ENCODE results near the genes TTC33, RIMOC1 and FBXO4.

DNA sequence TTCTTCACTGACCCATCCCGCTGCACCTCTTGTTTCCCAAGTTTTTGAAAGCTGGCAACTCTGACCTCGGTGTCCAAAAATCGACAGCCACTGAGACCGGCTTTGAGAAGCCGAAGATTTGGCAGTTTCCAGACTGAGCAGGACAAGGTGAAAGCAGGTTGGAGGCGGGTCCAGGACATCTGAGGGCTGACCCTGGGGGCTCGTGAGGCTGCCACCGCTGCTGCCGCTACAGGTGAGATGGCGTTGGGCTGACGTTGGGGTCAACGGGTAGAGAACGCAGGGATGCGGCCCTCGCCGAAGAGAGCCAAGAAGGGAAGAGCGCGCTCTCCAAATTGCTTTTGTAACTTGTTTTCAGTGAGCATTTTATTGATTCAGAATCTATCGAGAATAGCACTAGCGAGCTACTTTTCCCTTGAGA is 541 bp downstream of the PTGER4 start:
- PRO-cap, result no peak
- RAMPAGE, long total RNA, 4 experiments, result no peak in any of the 4 experiments

GRCh38 chr5:40696624-40697158 is 17.0 kb downstream of the PTGER4 start:
- PRO-cap, result no peak
- RAMPAGE, long total RNA, 4 experiments, result no peak in any of the 4 experiments

- PRO-cap, result unidirectional peak, minus-strand start at chr5:40755945
- RAMPAGE, long total RNA, 4 experiments, result start-site peak on the minus strand in 4 of 4 experiments, at chr5:40755908-40755950 at its widest, 373 to 611 reads per replicate
Observed at GRCh38 chr5:40755317-40756501, at the start of gene TTC33. Gene TTC33 (minus strand): TSS chr5:40755961.

DNA sequence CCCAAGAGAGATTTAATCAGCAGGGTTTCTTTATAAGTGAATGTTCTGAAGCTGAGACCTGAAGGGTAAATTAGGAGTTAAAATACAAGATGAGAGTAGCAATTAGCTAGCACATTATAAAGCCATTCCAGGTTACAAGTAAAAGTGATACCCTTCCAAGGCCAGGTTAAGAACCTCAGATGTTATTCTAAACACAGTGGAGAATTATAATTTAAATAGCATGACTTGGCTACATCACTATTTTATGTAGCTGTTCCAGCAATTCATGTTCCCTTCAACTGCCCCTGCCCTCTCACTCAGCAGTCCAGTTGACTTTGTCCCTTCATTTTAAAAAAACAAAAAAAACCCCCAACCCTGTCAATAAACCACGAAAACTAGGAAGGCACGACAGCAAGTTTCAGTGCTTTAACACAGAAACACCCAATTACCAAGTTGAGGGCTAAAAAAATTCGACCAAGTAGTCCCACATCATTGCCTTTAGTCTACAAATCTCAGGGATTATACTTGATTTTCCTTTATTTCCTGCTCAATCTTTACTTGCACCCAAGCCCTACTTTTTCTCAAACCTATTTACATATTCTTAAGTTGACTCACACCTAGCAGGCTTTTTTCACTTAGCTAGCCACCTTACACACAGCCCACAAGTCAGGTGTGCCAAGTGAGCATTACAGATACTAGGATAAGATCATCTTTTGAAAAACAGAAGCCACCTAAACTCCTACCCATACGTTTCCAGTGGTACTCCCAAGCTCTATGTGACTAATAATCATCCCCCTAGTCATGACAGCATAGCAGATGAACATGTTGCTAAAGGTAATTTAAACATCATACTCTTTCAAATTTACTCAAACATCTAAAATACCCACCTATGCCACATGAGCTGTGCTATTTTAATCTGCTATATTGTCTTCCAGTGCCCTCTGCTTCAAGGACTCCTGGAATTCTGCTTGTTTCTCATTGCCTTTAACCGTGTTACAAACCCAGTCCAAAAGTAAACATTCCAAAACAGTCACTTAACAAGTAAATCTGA is 3.4 kb downstream of the RPL37 start:
- PRO-cap, result no peak
- RAMPAGE, long total RNA, 4 experiments, result no peak in any of the 4 experiments

DNA sequence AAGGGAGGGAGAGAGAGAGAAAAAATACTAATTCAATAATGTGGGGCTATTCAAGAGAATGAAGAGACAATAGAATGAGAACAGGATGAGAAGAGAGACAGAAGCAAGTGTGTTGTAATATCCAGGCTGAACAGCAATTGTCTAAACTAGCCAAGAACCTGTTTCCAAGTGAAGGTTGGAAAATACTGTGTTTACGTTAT is 27.4 kb downstream of the C7 start:
- PRO-cap, result no peak
- RAMPAGE, long total RNA, 4 experiments, result no peak in any of the 4 experiments

DNA sequence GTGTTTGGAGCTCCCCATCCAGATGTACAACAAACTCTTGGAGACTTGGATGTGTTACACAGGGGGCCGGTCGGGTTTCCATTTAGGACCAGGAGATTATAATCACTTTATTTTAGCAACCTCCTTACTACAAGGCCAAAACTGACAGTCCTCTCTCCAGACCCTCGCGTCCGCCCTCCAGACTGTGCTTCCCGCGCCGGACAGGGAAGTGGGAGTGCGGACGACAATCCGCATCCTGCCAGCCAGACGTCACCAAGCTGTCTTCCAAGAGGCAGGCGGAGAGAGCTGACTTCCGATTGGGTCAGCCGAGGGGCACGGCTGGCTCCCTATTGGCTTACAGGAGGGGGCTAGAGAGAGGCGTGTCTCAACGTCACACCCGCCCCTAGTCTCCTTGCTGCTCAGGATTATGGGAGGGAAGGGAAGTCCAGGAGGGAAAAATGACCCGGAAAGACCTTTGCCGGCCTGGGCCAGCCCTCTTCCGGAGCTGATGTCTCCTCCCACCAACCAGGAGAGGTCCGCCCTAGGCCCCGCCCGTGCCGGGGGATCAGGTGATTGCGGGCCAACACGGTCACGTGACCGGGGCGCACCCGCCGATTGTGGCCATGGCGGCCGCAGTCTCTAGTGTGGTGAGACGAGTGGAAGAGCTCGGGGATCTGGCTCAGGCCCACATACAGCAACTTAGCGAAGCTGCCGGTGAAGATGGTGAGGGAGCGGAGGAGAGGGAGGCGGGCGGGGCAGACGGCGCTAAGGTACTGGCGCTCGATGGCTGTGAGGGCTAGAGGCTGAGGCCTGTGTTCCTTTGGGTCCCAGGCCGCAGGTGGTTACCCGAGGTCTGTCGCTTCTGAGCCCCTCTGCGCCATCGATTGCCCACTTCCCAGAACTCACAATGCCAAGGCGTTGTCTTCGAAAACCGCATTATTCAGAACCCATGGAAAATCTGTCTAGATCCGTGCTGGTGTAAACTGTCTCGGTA is at the start of gene RIMOC1:
TSS of gene RIMOC1 (plus strand) at position 579 of the 973 bp plus-strand sequence.
- PRO-cap, result bidirectional peak, plus-strand start at position 584 of the sequence, minus-strand start at position 202 of the sequence
- RAMPAGE, long total RNA, 4 experiments, result start-site peak on the plus strand in 1 of 4 experiments, centred at position 589 of the sequence, 341 reads per replicate

DNA sequence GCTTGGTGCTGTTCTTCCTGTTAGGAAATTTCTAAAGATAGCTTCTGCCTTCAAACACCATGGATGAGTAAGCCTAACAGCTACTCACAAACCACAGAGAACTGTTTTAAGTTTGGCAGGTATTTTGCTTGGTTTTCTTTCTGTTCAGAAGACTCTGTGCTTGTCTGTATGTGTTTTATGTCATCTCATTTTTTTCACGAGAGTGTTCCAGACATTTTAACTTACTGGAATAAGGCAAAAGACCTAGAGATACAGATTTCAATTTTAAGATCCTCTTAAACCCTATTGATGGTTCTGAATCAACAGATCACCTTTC is 4.4 kb downstream of the RIMOC1 start:
- PRO-cap, result no peak
- RAMPAGE, long total RNA, 4 experiments, result no peak in any of the 4 experiments

GRCh38 chr5:41916919-41917195 is 8.2 kb upstream of the FBXO4 start:
- PRO-cap, result no peak
- RAMPAGE, long total RNA, 4 experiments, result no peak in any of the 4 experiments

DNA sequence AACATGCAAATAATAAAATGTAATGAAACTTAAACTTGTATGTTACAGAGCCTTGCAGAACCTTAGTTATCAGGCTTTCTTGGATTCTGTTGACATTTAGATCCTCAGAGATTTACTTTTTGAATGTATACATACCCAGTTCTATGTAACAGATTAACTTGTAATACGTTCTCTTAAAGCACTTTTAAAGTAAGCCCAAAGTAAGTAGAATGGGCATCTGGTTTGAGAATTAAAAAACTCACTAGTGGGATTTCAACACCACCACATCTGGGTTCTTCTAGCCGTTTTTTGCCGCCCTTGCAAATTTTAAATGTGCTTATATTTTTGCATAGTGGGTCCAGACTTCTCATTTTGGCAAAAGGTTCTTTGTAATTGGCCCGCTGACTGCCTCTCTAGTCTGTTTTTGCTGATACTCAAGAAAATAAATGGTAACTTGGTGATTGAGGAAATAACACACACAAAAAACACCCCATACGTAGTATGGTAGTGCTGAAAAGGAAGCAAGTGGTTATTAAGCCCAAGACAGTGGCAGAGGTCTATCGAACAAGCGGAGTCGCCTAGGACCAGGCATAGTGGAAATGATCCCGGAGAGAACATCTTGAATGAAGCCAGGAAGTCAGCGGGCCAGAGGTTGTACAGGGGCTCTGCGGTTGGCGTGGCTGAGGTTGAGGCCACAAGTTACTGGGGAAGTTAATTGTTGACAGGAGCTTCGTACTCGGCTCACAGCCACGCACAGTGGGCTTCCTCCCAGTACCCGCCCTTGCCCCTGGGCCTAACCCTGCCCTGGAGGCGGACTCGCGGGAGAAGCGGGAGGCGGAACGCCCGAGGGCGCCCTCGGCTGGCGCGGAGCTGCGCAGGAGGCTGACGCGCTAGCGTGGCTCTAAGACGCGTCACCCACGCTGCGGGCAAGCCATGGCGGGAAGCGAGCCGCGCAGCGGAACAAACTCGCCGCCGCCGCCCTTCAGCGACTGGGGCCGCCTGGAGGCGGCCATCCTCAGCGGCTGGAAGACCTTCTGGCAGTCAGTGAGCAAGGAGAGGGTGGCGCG is at the start of gene FBXO4:
TSS of gene FBXO4 (plus strand) at position 884 of the 1,046 bp plus-strand sequence.
- PRO-cap, result unidirectional peak, plus-strand start at position 908 of the sequence
- RAMPAGE, long total RNA, 4 experiments, result start-site peak on the plus strand in 4 of 4 experiments, centred at positions 889 to 906 of the sequence, 26 to 45 reads per replicate

- PRO-cap, result no peak
- RAMPAGE, long total RNA, 4 experiments, result no peak in any of the 4 experiments
Observed at GRCh38 chr5:42377556-42377986, 45.7 kb upstream of the GHR start.

DNA sequence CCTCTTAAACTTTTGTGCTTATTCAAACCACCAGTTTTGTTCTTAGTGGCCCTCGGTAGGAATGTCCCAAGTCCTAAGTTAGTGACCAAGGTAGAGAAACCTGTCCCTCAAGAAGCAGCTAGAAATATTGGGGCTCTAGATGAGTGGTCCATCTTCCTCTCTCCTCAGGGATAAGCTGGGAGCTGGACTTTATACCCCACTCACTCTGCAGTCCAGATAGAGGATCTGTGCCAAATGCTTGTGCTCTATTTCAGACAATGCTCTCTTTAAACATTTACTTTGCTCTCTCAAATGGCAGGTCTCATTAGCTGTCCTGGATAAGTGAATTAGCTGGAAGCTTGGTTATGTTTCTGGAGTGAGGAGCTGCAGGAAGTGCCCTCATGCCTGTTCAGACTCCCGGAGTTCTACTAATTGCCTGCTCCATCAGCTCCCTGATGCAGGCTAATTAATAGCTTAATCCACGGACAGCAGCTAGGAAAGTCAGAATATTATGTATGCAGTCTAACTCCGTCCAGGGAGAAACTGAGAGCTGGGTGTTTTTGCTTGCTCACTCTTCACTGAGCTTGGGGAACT is 151.1 kb upstream of the CCDC152 start:
- PRO-cap, result no peak
- RAMPAGE, long total RNA, 4 experiments, result no peak in any of the 4 experiments

- PRO-cap, result no peak
- RAMPAGE, long total RNA, 4 experiments, result no peak in any of the 4 experiments
Observed at GRCh38 chr5:42626783-42626982, 129.9 kb upstream of the CCDC152 start.

- PRO-cap, result no peak
- RAMPAGE, long total RNA, 4 experiments, result no peak in any of the 4 experiments
Observed at GRCh38 chr5:42800735-42801332, 10.9 kb downstream of the SELENOP start.

GRCh38 chr5:42887141-42887684 is 75.5 kb upstream of the SELENOP start:
- PRO-cap, result no peak
- RAMPAGE, long total RNA, 4 experiments, result no peak in any of the 4 experiments

DNA sequence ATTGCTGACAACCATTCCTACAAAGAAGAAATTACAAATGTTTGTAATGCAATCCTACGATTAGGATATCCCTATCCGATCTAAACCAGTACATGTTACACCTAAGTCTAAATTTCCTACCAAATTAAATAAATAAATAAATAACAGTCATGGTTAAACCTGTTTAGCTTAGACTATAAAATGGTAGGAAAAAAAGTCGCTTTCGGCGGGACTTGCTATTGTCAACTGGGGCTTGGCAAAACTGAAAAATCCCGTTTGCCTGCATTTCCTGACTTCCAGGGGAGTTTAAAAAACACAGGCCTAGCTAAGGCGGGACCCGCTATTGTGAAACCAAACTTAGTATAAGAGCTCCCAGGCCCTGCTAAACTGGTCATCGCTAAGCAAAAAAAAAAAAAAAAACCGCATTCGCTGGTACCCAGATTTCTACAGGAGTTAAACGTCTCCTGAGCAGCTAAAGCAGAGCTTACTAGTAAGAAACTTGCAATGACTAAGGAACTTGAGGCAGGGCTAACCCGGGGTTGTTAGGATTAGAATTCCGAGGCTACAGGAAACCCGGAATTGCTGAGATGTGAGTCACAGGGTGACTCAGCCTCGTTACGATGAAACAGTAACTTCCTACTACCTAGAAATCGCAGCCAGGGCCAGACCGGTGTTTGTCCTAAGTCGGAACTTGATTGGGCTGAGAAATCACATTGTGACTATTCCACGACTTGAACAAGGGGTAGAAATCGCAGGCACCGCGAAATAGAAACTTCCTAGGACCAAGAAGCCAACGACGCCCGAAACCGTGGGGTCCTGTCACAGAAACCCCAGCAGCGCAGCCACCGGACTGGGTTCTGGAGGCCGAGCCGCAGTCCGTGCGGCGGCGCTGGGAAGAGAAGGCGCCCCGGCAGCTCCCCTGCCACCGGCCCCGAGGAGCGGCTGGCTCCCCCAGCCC is 89.6 kb downstream of the ANXA2R start:
- PRO-cap, result unidirectional peak, plus-strand start at position 627 of the sequence
- RAMPAGE, long total RNA, 4 experiments, result no peak in any of the 4 experiments

GRCh38 chr5:42991416-42991790 is 48.7 kb downstream of the ANXA2R start:
- PRO-cap, result no peak
- RAMPAGE, long total RNA, 4 experiments, result no peak in any of the 4 experiments

DNA sequence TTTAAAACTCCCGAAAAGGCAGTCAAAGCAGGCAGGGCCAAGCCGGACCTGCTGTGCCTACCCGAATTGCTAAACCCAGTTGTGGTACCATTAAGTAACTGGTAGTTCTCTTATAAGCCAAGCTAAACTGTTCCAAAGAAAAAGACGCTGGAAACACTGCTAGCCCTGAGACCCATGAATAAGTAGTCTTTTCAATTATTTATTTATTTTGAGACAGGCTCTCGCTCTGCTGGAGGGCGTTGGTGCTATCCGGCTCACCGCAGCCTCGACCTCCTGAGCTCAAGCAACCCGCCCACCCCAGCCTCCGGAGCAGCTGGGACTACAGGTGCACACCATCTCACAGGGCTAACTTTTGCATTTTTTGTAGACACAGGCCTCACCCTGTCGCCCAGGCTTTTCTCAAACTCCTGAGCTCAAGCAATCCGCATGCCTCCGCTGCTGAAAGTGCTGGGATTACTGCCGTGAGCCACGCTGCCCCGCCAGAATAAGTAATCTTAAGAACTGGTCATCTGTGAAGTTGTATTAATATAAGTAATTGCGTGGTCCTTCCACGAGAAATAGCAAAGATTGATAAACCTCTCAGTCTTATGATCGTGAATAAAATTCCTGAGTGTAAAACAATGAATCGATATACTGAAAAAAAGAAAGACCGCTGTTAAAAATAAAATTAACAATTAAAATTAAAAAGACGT is 1.6 kb downstream of the ANXA2R start:
- PRO-cap, result no peak
- RAMPAGE, long total RNA, 4 experiments, result no peak in any of the 4 experiments

- PRO-cap, result no peak
- RAMPAGE, long total RNA, 4 experiments, result no peak in any of the 4 experiments
Observed at GRCh38 chr5:43054060-43054842, 14.1 kb upstream of the ANXA2R start.

DNA sequence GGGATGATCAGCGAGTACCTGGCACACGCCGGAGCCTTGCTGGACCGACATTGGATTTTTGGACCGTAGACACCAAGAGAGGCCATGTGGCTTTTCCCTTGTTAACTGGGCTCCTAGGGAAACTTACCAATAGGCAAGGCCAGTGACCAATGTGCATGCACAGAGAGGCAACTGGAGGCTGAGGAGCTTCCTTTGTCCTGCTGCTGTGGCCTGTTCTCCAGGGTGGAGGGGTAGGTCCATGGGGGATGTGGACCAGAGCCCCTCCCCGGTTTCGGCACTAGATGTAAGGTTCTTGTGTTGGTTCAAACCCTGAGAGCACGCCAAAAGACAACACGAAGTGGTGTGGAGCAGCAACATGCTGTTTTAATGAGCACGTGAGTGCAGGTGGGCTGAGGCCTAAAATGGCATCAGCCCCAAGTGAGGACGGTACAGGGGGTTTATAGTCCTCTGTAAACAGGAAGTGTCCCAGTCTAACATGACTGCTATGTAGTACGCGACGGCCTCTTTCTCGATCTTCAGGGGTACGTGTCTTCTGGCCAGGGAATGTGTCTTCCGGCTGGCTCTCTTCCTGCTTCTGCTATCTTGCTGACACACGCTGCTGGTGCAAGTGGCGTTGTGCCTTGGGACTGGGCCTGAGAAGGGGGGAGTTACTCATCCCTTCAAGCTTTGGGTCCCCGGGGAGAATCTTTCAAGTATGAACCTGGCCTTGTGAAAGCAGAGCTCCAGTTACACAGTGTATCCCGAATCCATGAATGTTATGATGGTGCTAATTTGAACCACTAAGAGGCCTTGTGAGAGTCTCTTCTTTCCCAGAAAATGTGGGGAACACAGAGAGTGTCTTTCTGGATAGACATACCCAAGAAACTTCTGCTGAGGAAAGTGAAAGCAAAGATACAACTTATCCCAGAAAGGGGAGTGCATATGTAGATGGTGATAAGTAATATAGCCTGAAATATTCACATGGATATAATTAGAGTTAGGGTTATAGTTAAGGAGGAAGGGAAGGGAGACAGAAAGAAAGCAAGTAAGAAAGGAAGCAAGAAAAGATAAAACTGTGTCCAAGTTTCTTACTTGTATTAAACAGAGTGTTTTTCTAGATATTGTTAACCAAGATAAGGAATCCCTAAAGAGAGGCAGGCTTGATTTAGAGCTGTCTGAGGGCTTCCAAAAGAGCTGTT is 35.3 kb upstream of the ANXA2R start:
- PRO-cap, result no peak
- RAMPAGE, long total RNA, 4 experiments, result no peak in any of the 4 experiments

DNA sequence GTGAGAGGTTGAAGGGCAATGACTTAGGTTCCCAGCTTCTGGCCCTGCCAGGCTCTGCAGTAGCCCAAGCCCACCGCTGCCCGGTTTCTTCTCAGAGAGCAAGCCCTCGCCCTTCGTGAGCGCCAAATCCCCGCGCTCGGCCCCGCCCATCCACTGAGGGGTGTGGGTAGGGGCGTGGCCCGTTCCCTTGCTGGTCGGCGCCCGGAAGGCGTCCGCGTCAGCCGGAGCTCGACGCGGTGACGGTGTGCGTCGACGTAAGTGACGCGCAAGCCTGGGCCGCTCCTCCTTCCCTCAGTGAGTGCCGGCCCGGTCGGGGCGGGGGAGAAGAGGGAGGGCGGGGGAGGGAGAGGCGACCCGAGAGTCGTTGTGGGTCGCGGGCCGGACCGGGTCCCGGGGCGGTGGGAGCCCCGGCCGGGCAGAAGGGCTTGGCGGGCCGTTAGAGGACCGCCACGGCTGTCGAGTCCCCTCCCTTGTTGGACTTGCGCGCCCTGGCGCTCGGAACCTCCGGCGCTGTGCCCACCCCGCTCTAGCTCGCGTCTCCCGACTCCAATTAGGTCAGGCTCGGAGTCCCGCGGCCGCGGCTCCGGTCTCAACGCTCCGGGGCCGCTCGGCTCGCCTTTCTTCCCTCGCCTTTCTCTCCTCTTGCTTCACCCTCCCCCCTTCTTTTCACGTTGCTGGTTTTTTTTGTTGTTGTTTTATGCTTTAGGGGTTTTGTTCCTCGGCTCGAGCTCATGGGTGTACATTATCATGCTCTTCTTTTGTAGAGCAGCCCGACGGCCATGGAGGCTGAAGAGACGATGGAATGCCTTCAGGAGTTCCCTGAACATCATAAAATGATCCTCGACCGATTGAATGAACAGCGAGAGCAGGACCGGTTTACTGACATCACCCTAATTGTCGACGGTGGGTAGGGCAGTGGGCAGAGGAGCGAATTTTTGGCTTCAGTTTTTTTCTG is 838 bp downstream of the ZNF131 start:
- PRO-cap, result bidirectional peak, plus-strand start at position 325 of the sequence, minus-strand start at position 129 of the sequence
- RAMPAGE, long total RNA, 4 experiments, result start-site peak on the plus strand in 4 of 4 experiments, centred at positions 312 to 372 of the sequence, 20 to 228 reads per replicate

Data from sigmoid colon (tissue), 4 donors.